Tongue (tissue), 2 donors: Measurements from ENCODE around the genes OR52K2, OR51C1P, OR56B1, OR52E8 and OR56A3.

GRCh38 chr11:3887123-3887326 lies 31.6 kb downstream of the STIM1 start:
- RAMPAGE, long total RNA, result no peak

DNA sequence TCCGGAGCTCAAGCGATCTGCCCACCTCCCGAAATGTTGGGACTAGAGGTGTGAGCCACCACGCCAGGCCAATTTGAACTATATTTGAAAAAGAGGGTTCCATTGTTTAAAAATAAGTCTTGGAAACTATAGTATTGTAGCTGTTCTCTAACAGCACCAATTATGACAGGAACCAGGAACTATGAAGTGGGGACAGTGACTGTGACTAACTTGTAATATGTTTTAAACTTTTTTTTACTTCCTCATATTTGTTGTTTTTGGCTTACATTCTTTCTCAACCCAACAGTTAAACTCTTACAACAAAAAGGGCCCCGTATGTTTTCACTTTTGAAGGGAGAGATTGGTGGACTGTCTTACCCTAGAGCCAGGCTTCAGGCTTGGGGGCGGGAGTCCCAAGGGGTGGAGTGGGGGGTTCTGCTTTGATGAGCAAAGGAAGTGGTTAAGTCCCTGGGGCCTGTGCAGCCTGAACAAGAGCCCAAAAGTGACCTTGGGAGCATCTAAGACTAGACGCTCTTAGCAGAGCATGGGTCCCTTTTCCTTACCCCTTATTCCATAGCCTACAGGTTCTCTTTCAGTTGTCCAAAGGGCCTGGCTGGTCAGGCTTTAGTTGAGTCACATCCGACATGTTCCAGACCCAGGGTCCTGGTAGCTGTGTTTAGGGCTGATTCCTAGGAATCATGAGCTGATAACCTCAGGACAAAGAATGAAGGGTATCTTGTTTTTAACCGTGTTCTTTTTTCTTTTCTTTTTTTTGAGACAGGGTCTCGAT lies 38.7 kb downstream of the STIM1 start:
- RAMPAGE, long total RNA, result no peak

- RAMPAGE, long total RNA, result no peak
Observed at GRCh38 chr11:3951000-3951821, 95.7 kb downstream of the STIM1 start.

DNA sequence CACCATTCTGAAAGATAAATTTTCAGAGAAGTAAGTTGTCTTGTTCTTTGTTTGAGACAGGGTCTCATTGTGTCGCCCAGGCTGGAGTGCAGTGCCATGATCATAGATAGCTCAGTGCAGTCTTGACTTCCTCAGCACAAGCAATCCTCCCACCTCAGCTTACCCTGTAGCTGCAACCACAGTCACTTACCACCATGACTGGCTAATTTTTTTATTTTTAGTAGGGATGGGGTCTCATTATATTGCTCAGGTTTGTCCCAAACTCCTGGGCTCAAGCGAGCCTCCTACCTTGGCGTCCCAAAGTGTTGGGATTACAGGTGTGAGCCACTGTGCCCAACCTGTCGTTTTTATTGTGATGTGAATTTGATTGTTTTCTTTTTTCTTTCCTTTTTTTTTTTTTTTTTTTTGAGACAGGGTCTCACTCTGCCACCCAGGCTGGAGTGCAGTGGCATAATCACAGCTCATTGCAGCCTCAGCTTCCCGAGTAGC lies 10.6 kb downstream of the RRM1 start:
- RAMPAGE, long total RNA, result no peak

- RAMPAGE, long total RNA, result no peak
Observed at GRCh38 chr11:4448921-4449541, at the start of gene OR52K2. TSS of gene OR52K2 (plus strand) at chr11:4449295.

- RAMPAGE, long total RNA, result no peak
Observed at GRCh38 chr11:4459524-4459884, 10.4 kb downstream of the OR52K2 start.

GRCh38 chr11:4697622-4698021 lies at the start of gene OR51C1P:
TSS of gene OR51C1P (minus strand) at chr11:4697853.
- RAMPAGE, long total RNA, result no peak

DNA sequence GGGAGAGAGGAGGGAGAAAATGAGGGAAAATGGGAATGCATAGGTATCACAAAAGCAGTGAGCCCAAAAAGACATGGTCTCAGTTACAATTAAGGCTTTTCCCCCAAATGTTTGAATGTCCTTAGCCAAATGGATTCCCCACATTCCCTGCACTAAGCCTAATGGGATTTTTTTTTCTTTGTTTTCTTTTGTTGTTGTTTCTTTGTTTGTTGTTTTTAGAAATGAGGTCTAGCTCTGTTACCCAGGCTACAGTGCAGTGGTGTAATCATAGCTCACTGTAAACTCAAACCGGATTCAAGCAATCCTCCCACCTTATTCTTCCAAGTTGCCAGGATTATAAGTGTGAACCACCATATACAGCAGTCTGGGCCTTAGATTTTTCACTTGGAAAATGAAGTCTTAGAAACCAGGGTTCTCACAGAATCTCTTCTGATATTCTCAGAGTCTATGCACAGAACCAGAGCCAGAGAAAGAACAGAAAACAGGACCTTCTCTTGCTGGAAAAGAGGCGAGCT lies 420 bp downstream of the OR51M1 start:
- RAMPAGE, long total RNA, result no peak

- RAMPAGE, long total RNA, result no peak
Observed at GRCh38 chr11:5679730-5680257, 5.1 kb downstream of the TRIM5 start.

- RAMPAGE, long total RNA, result no peak
Observed at GRCh38 chr11:5736051-5736588, at the start of gene OR56B1. TSS of gene OR56B1 (plus strand) at chr11:5736448.

GRCh38 chr11:5809165-5809641 lies 479 bp downstream of the OR52N2 start:
- RAMPAGE, long total RNA, result no peak

DNA sequence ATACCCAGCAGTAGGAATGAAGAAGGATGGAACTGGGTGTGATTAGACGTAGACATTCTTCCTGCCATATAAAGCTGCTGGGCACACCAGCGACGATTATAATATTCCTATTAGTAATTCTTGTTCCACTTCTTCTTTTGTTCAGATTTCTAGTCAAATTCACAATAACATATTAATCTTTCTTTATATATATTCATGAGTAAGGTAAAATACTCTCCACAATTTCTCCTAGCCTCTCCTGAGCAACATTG lies at the start of gene OR52E8:
TSS of gene OR52E8 (minus strand) at position 56 of the 251 bp plus-strand sequence.
- RAMPAGE, long total RNA, result no peak

DNA sequence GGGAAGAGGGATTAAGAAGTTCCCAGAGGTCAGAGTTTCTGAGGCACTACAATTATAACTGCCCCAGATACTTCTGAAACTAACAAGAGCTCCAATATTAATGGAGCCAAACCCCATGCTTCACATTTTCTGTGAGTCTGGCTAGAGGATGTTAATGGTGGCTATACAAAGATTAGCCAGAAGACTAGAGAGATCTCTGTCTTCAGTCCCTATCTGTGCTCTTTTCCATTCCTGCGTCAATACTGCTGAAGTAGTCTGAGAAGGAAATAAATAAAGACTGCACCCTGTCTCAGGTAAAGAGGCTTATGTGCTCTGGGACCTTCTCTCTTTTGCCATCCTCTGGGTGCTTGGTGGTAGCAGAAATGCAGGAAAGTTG lies at the start of gene OR56A3:
TSS of gene OR56A3 (plus strand) at position 170 of the 376 bp plus-strand sequence.
- RAMPAGE, long total RNA, result no peak

- RAMPAGE, long total RNA, result no peak
Observed at GRCh38 chr11:6143366-6143770, 26.8 kb downstream of the OR52B2 start.

DNA sequence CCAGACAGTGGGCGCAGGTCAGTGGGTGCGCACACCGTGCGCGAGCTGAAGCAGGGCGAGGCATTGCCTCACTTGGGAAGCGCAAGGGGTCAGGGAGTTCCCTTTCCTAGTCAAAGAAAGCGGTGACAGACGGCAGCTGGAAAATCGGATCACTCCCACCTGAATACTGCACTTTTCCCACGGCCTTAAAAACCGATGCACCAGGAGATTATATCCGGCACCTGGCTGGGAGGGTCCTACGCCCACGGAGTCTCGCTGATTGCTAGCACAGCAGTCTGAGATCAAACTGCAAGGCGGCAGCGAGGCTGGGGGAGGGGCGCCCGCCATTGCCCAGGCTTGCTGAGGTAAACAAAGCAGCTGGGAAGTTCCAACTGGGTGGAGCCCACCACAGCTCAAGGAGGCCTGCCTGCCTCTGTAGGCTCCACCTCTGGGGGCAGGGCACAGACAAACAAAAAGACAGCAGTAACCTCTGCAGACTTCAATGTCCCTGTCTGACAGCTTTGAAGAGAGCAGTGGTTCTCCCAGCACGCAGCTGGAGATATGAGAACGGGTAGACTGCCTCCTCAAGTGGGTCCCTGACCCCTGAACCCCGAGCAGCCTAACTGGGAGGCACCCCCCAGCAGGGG lies 26.2 kb downstream of the OR52B2 start:
- RAMPAGE, long total RNA, result no peak

GRCh38 chr11:6214630-6215248 lies 9.4 kb downstream of the C11orf42 start:
- RAMPAGE, long total RNA, result no peak

DNA sequence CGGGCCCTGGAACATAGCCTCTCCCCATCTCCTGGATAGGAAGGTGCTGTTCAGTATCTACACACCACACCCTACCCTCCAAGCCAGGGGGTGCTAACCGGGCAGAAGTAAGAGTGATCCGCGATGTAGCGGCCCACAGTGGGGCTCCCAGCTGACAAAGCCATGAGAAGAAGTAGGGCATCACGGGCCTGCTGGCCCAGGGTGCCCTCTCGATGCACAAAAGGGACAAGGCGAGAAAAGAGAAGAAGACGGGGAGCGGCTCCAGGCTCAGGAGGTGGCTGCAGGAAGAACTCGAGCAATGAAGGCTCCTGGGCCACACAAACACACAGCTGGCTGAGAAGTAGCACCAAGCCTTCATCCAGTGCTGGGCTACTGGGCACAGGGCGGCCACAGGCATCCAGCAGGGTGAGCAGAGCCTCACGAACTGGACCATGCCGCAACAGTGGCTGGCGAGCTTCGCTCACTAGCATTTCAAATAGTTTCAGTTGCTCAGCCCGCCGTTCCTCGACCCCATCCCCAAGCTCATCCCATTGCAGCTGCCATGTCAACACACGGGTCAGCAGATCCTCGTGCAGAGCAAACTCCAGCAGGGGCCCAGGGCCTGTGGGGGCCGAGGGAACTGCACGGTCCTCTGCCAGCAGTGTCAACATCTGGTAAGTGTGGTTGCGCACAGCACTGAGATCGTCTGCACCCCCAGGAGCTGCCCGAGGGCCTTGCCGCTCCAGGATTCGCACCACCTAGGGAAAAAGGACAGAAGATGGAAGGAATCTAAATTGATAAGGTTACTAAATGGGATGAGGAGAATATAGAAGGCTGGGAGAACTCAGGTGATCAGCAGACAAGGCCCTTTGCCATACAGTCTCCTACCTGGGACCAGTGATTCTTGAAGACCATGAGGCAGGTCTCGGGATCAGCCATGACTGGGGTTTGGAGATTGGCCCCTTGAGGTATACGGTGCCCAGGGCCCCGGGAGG lies 10.6 kb downstream of the FHIP1B start:
- RAMPAGE, long total RNA, result no peak

- RAMPAGE, long total RNA, result no peak
Observed at GRCh38 chr11:6363093-6363419, 27.2 kb upstream of the SMPD1 start.

DNA sequence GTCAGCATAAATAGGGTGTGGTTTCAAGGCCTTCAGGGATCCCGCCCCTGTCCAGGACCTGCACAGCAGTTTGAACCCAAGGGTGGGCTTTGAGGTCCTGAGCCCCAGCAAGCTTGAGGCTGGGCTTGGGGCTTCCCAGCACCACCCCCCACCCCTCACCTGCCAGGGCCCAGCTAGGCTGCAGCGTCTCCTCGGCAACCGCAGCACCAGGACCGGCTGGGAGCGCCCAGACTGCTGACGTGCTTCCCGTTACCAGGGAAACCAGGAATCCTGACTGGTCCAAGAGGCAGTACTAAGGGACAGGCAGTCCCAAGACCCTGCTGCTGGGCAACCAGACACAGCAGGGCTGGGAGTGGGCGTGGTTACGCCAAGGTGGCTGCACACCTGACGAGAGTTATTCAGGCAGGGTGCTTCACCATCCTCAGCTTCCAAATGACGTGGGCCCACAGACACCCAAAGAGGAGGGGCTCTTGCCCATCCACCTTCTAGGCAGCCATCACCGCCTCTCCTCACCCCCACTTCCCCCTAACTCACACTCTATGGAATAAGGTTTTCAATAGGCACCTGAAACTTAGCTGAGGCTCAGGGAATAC lies 13.6 kb downstream of the APBB1 start:
- RAMPAGE, long total RNA, result no peak

GRCh38 chr11:6438940-6439496 lies 1.8 kb downstream of the HPX start:
- RAMPAGE, long total RNA, result no peak